Spleen (tissue), 7 donors: ENCODE measurements around a stretch of chr15.

DNA sequence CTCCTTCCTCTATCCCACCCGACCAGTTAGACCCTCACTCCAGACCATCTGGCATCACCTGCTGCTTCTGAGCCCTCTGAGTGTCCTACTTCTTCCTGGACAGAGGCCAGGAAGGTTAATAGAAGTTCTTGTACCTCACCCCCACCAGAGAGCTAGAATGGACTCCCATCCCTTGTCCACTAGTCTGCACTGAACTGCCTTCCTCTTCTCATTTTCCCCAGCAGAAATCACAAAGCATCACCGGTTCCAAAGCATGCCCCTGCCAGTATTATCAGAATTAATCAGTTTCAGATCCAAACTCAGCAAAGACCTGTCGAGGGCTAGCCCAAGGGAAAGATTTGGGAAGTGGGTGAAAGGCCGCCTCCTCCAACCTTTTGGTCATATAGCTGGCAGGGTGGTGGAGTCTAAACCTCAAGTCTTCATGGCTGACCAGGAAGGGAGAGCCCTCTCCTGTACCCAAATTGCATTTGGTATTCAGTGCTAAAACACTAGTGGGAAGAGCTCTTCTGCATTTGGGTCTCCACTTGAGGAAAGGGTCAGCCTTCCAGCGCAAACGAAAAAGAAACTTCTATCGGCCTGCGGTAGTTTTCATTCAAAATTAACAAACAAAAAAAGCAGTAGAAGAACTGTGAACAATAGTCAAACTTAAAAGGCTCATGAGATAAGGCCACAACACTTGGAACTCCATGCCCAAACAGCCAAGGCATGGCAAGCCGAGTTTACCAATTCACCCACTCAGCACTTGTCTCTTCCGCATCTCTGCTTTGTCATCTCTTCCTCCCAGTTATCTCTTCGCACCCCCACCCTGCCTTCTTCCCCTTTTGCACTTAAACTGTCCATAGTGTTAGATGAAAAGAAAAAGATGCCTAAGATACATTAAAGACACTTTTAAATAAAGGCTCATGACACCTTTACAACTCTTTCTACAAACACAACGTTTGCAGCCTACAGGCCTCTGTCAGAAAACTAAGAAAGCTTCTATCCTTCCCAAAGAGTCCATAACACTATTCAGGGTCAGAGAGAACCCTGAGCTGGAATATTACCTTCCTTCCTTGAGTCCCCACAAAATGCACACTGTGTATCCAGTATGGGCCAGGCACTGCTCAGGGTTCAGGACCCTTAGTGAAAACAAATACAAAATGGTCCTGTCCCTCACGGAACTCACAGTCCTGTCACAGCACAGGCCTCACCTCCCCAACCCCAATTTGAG, 11.2 kb downstream of the TLE3 start:
- PRO-cap, 4 experiments, result no peak in any of the 4 experiments
- RAMPAGE, long total RNA, 4 experiments, result no peak in any of the 4 experiments

- PRO-cap, 4 experiments, result no peak in any of the 4 experiments
- RAMPAGE, long total RNA, 4 experiments, result no peak in any of the 4 experiments
Observed at GRCh38 chr15:70094214-70094616, 3.5 kb downstream of the TLE3 start.

- PRO-cap, 4 experiments, result no peak in any of the 4 experiments
- RAMPAGE, long total RNA, 4 experiments, result no peak in any of the 4 experiments
Observed at GRCh38 chr15:70095719-70095981, 2.1 kb downstream of the TLE3 start.

DNA sequence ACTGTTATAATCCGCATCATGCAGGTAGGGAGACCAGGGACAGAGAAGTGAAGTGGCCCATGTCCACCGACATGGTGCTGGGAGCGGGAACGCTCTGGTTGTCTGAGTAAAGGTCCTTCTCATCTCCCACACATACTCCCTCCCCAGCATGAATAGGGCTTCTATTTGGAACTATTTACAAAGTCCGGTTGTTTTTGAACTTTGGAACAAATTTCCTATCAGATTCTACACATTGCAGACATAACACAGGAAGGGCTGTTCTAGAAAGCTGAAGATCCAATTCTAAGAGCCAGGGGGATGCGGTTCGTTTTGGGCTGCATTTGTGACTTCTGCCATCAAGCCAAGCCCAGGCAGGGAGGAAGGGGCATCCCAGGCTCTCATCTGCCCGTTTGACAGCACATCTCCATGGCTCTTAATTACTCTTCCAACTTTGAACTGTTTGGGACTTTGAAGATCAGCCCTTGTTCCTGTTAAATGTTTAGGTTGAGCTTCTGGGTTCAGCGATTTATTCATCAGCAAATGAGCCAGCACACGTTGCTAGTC, 94.9 kb upstream of the TLE3 start:
- PRO-cap, 4 experiments, result no peak in any of the 4 experiments
- RAMPAGE, long total RNA, 4 experiments, result no peak in any of the 4 experiments

GRCh38 chr15:70263972-70264493, 166.3 kb upstream of the TLE3 start:
- PRO-cap, 4 experiments, result peak in 1 of 4 experiments; most common plus-strand start chr15:70264227 (in 1)
- RAMPAGE, long total RNA, 4 experiments, result no peak in any of the 4 experiments

DNA sequence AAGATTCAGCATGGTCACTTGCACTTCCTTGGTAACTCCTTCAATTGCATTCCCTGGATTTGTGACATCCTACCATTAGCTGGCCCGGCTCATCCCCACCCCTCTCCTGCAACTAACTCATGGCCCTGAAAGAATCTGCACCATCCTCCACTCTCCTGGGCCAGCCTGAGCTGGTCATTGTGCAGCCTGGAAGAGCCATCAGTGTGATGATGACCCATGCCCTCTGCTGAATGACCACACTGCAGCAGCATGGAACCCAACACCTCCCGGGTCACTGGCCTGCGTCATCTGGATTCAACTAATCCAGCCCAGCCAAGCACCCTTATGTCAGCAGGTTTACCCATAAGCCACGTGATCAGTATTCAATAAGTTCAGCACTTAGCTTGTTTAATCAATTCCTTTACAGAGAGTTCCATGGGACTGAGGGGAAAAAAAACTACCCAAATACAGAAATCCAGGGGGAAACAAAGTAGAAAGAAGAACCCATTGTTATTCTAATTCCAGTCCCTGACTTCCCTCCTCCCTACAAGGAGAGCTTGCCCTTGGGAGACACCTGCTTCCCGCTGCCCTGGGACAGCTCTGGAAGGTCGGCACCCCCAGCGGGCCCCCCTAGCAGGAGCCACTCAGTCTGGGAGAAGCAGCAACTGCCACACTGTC, 309.0 kb upstream of the TLE3 start:
- PRO-cap, 4 experiments, result no peak in any of the 4 experiments
- RAMPAGE, long total RNA, 4 experiments, result no peak in any of the 4 experiments

GRCh38 chr15:70487394-70487963, 275.9 kb downstream of the UACA start:
- PRO-cap, 4 experiments, result no peak in any of the 4 experiments
- RAMPAGE, long total RNA, 4 experiments, result no peak in any of the 4 experiments

- PRO-cap, 4 experiments, result peak in 1 of 4 experiments; most common plus-strand start chr15:70762205 (in 1); most common minus-strand start chr15:70762022 (in 1)
- RAMPAGE, long total RNA, 4 experiments, result no peak in any of the 4 experiments
Observed at GRCh38 chr15:70761784-70762329, 1.5 kb downstream of the UACA start.

DNA sequence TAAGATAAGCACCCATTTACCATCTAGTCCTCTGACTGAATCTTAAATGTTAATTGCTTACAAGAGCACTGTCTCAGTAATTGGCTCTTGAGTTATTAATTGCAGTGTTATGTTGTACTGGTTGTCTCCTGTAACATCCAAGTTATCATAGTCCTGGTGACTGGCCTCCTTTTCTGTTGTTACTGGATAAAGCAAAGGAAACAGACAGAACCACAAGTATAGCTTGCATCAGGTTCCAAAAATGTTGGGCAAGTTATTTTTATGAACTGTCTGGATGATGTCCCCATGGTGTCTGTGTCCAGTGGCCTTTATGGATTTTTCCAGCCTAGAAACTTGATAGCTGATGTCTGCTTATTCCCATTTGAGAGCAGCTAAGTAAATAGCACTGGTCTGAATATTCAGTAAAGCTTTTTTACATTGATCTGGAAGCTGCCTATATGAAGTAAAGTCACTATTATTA, 2.5 kb upstream of the UACA start:
- PRO-cap, 4 experiments, result no peak in any of the 4 experiments
- RAMPAGE, long total RNA, 4 experiments, result no peak in any of the 4 experiments

- PRO-cap, 4 experiments, result no peak in any of the 4 experiments
- RAMPAGE, long total RNA, 4 experiments, result no peak in any of the 4 experiments
Observed at GRCh38 chr15:70775229-70775731, 11.9 kb upstream of the UACA start.

GRCh38 chr15:70829849-70830228, 24.1 kb downstream of the LARP6 start:
- PRO-cap, 4 experiments, result no peak in any of the 4 experiments
- RAMPAGE, long total RNA, 4 experiments, result no peak in any of the 4 experiments

DNA sequence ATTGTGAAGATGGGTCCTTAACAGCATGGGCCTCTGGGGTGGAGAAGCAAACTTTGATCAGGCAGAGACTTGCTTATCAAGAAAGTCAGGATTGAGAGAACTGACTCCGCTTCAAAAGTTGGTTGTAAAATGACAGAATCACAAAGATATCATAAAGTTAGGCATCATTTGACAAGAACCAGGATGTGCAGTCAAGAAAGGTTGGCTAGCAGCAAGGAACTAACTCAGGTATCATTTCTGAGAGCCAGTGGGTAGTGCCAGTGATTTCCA, 9.6 kb downstream of the LRRC49 start:
- PRO-cap, 4 experiments, result no peak in any of the 4 experiments
- RAMPAGE, long total RNA, 4 experiments, result no peak in any of the 4 experiments

DNA sequence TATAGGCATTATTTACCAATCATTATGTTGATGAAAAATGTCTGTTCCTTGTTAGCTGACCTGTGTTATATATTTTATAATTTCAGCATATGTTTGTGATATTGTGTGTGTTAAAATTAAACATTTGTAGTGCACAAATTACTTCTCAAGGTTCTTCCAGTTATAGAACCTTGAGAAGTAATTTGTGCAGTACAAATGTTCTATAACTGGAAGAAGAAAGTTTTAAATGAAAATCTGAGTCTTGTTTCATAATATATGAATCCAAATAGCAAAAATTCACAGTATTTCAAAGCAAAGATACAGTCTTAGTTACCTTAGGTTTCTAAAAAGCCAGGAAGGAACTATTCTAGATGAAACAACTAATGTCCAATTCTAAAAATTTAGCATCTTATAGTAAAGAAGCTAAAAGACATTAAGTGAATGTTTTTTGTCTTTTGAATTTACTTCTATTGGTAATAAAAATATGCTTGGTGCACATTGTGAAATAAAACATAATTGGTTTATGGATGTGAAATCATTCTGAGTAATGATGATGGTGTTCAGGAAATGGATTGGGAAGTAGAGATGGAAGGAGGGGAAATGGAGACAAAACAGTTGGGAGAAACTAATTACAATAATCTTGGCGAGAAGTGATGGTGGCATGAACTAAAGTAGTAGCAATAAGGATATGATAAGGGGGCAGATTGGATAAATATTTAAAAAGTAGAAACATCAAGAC, 21.4 kb downstream of the LRRC49 start:
- PRO-cap, 4 experiments, result no peak in any of the 4 experiments
- RAMPAGE, long total RNA, 4 experiments, result no peak in any of the 4 experiments

DNA sequence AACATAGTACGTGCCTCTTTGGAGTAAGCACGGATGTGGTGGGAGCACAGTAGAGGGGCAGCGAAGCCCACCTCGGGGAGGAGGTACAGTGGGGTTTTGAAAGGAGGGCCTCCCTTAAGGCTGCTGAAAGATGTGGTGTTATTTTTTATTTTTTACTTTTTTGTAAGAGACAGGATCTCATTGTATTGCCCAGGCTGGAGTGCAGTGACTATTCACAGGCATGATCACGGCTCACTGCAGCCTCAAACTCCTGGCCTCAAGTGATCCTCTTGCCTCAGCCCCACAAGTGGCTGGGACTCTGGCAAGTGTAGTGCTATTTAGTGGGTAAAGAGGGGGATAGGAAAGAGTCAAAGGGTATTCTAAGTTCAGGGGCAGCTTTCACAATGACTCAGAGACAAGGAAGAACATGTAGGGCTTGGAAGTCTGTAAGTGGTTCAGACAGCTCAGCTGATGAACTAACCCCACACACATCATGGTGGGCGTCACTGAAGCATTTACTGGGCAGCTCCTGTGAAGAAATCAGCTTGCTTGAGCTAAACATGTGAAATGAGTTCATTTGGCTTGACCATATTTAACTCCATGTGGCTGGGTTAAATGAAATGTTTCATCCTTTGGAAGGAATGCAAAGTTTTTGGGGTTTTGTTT, 34.7 kb upstream of the THSD4 start:
- PRO-cap, 4 experiments, result no peak in any of the 4 experiments
- RAMPAGE, long total RNA, 4 experiments, result no peak in any of the 4 experiments

DNA sequence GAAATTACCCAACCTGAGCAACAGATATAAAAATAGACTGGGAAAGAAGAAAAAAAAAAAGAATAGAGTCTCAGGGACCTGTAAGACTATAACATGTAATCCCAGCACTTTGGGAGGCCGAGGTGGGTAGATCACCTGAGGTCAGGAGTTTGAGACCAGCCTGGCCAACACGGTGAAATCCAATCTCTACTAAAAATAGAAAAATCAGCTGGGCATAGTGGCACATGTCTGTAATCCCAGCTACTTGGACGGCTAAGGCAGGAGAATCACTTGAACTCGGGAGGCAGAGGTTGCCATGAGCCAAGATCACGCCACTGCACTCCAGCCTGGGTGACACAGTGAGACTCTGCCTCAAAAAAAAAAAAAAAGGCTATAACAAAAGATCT, 12.9 kb downstream of the THSD4 start:
- PRO-cap, 4 experiments, result no peak in any of the 4 experiments
- RAMPAGE, long total RNA, 4 experiments, result no peak in any of the 4 experiments

- PRO-cap, 4 experiments, result no peak in any of the 4 experiments
- RAMPAGE, long total RNA, 4 experiments, result no peak in any of the 4 experiments
Observed at GRCh38 chr15:71273784-71274200, 158.5 kb downstream of the THSD4 start.

DNA sequence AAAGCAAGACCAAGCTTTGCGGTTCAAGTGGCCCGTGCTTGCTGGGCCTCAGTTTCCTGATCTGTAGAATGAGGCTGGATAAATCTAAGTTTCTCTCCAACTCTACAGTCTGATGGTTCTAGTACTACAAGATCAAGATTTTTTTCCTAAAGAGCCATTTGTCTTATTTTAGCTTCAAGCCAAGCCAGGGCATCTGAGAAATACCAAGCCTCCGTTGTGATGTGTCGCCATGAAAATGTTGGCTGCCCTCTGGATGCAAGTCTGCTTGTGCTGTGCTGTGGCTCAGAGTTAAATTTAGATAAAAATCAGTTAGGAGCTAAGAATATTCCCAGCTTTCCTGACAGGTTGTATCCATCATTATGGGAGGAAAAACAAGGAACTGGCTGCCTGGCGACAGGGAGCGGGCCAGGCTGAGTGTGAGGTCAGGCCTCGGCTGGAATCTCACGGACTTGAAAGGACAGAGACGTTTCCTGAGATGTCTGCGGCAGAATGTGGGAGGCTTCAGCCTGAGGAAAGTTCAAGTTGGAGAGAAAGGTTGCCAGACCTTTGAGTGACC, 213.7 kb downstream of the THSD4 start:
- PRO-cap, 4 experiments, result no peak in any of the 4 experiments
- RAMPAGE, long total RNA, 4 experiments, result no peak in any of the 4 experiments

DNA sequence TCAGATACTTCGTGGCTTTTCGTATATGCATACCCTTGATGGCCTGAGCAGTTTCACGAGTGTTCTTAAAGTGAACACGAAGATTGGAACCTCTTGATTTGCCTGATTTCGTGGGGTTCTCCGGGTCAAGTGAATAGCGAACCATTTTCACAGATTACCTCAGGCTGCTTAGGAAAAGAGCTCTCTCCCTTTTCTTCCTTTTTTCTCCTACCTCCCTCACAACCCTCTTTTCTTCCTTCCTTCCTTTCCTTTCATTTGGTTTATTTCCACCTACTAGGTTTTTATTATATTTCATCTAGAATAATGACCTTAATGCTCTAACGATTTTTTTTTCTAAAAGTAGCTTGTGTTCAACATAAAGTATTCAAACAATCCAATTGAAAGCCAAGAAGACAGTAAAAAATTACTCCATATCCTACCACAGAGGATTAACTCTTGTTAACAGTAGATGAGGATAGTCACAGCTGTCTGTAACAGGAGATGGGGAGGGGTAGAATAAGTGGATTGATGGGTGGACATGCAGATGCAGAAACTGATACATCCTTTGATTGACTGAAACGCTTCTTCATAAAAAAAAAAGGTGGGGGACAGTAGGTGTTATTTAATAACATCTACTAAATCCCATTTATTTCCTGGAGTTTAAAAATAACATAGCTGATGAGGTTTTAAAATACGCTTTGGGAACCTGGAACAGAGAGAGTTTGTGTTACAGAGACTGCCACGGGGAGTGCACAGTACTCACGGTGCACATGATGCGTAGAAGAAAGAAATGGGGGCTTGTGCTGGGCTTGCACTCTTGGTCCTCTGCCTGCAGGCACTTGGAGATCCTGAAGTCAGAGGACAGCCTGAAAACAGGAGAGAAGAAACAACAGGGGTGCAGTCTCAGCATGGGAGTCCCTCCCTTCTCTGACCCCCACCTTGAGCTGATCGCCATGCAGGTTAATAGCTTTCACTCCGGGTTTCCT, 226.6 kb downstream of the THSD4 start:
- PRO-cap, 4 experiments, result no peak in any of the 4 experiments
- RAMPAGE, long total RNA, 4 experiments, result no peak in any of the 4 experiments

GRCh38 chr15:71411732-71412761, 296.8 kb downstream of the THSD4 start:
- PRO-cap, 4 experiments, result no peak in any of the 4 experiments
- RAMPAGE, long total RNA, 4 experiments, result no peak in any of the 4 experiments

DNA sequence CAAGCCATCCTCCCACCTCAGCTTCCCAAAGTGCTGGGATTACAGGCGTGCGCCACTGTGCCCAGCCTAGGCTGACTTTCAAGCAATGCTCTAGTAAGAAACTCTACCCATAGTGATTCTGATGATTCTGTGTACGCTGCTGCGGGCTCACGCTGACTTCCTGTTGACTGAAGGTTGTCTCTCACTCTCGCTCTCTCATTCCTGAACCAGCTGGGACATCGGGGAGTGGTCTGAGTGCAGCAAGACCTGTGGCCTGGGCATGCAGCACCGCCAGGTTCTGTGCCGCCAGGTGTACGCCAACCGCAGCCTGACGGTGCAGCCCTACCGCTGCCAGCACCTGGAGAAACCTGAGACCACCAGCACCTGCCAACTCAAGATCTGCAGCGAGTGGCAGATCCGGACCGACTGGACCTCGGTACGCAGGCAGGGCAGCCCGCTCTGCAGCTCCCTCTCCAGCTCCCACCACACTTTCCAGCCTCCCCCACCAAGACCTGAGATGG, 63.7 kb upstream of the NR2E3 start:
- PRO-cap, 4 experiments, result no peak in any of the 4 experiments
- RAMPAGE, long total RNA, 4 experiments, result no peak in any of the 4 experiments